Thoracic aorta endothelial cell (primary cell): ENCODE data around the genes PRR15L and HOXB2.

DNA sequence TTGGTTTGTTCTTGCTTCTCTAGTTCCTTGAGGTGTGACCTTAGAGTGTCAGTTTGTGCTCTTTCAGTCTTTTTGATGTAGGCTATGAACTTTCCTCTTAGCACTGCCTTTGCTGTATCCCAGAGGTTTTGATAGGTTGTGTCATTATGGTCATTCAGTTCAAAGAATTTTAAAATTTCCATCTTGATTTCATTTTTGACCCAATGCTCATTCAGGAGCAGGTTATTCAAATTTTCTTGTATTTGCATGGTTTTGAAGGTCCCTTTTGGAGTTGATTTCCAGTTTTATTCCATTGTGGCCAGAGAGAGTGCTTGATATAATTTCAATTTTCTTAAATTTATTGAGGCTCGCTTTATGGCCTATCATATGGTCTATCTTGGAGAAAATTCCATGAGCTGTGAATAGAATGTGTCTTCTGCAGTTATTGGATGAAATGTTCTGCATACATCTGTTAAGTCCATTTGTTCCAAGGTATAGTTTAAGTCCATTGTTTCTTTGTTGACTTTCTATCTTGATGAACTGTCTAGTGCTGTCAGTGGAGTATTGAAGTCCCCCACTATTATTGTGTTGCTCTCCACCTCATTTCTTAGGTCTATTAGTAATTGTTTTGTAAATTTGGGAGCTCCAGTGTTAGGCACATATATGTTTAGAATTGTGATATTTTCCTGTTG is 94.0 kb upstream of the NPEPPS start:
- CAGE, long polyA plus RNA, result no peak

DNA sequence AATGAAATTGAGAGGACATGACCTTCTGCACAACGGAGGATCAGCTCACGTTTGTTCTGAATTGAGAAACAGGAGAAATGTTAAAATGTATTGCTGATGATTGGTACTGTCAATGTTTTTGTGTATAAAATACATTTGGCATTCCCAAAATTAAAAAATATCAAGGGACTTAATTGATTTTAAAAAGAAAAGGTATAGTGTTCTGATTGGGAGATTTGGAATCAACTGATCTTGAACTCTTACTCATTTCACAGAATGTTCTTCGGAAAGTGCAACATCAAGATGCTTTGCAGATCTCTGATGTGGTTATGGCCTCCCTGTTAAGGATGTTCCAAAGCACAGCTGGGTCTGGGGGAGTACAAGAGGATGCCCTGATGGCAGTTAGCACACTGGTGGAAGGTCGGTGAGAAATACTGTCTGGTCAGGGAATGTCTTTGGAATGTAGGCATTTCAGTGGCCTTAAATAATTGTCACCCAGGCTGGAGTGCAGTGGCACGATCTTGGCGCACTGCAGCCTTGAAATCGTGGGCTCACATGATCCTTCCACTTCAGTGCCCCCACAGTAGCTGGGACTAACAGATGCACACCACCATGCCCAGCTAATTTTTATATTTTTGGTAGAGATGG is 19.5 kb upstream of the TBKBP1 start:
- CAGE, long polyA plus RNA, result no peak

GRCh38 chr17:47830019-47830933 is 1.1 kb downstream of the MRPL10 start:
- CAGE, long polyA plus RNA, result no peak

DNA sequence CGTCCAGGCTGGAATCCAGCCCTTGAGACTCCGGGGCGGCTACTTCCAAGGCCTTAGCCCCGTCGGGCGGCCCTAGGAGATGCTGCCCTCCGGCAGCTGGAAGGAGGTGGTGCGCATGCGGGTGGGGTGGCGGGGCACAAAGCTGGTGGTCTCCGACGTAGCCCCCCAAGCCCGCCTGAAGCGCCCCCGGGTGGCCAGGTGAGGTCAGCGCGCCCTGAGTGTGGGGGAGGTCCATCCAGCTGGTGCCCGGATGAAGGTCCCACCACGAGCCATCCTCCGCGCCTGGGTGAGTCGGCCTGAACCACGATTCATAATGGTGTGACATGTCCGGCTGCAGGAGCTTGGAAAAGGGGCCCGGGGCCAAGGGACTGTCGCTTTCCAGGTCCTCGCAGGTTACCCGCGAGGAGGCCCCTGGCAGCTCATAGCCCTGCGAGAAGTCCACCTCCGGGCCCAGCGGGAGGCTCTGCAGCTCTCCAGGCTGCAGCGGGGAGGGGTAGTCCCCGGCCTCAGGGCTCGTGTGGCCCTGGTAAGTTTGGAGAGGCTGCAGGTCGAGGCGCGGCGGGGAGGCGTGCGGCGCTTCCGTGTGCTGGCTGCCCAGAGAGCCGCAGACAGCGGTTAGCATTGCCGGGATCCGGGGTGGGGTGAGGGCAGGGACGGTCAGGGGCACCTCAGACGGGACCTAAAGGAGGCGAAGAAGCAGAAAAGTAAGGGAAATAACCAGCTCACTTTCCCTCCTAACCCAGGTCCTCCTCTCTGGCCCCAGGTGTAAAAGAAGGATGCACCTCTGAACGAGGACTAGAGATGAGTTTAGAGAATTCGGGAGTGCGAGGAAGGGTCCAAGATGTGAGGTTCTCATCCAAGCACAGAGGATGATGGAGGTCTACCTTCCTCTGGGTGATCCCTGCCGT is 2.9 kb downstream of the SP6 start:
- CAGE, long polyA plus RNA, result no peak

DNA sequence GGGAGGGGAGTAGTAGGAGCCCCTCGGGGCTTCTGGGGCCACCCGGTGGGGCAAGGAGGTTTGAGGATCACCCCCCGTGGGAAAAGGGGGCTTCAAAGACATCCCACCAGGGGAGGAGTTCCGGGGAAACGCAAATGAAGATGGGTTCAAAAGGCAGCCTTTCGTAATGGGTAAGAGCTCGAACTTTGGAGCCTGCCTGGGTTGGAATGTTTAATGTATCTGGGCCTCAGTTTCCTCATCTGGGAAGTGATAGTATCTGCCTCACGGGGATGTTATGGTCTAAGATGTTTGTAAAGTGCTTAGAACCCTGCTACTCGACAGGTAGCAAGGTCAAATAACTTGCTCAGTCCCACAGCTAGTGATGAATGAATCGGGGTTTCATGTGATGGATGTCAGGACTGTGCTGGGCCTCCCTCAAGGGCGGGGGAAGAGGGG is 528 bp downstream of the PNPO start:
- CAGE, long polyA plus RNA, result no peak

- CAGE, long polyA plus RNA, result no peak
Measured at GRCh38 chr17:47949827-47950246, 7.8 kb downstream of the PRR15L start.

DNA sequence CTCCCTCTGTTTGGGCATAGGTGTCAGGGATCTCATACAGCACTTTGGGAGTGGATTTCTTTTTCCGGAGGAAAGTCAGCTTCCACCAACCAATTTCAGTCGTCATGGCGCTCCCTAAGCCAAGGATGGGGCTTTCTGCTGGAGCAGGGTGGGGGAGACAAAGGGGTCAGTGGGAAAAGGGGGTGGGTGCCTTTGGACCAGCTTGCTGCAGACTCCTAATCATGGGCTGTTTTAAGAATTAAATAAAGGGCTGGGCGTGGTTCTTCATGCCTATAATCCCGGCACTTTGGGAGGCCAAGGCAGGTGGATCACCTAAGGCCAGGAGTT is 4.6 kb downstream of the PRR15L start:
- CAGE, long polyA plus RNA, result no peak

DNA sequence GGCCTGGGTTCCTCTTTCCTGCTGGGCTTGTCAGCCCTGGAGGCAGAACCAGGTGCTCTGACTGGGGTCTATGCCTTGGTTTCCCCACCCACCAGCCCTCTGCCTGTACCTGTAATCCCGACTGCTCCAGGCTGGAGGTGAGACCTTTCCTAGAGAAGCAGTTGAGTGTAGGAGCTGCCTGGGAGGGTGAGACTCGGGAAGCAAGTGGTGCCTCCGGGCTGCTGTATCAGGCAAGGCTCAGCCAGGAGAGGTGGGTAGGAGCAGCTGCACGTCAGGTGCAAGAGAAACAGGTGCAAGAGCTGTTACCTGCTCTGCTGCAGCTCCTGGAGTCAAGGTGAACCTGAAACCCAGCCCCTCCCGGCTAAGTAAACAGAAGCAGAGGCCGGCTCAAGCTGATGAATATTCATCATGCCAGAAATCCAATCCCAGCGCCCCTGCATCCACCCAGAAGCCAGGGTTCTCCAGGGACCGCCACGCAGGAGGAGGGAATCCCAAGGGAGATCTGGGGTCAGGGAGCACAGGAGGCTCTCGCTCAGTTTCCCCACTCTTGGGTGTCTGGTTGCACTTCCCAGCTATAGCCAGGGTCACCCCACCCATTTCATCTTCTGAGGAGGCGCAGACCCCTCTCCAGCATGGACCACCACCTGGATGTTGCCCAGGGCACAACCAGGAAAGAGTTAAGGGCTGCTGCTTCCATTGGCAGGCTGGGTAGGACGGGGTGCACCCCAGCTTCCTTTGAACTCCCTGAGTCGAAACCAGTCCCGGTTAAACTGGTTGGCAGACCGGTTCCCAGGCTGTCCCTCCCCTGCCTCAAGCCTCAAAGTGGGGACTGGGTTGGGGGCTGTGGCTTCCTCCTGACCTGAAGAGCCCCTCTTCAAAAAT is at the start of gene PRR15L:
Gene PRR15L, minus strand, starts transcription at position 336 of the 882 bp plus-strand sequence.
- CAGE, long polyA plus RNA, result no peak

- CAGE, long polyA plus RNA, result no peak
Measured at GRCh38 chr17:47967532-47968186, 3.3 kb upstream of the CDK5RAP3 start.

GRCh38 chr17:48023668-48024893 is 13.5 kb downstream of the COPZ2 start:
- CAGE, long polyA plus RNA, result no peak

DNA sequence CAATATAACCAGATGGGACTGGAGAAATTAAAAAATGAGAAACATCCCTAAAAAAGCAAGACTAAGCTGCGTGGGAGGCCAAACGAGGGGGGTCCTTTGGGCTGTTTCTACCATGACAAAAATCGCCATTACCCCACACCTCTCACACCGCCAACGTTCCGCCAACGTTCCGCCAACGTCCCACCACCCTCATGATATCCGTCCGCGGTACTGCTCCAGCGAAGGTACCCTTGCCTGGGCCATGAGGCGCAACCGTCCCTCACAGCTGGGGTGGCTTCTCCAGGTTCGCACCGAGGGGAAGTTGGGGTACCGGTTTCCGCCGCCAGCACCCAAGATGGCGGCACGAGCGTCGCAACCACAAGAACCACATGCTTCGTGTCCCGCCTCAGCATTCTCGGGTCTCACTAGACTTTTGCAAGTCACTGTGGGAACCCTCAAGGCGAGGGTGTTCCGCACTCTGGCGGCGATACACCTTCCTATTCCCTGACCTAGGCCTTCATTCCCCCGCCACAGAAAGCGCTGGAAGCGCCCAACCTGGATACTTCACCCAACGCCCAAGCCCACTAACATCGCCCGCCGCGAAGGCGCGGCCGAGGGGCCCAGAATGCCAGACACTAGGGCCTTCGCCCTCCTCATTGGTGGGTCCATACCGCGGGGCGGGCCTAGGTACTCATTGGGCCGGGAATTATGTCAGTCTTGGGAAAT is 521 bp upstream of the NFE2L1 start:
- CAGE, long polyA plus RNA, result no peak

GRCh38 chr17:48108061-48108499 is 514 bp downstream of the SNX11 start:
- CAGE, long polyA plus RNA, result no peak

DNA sequence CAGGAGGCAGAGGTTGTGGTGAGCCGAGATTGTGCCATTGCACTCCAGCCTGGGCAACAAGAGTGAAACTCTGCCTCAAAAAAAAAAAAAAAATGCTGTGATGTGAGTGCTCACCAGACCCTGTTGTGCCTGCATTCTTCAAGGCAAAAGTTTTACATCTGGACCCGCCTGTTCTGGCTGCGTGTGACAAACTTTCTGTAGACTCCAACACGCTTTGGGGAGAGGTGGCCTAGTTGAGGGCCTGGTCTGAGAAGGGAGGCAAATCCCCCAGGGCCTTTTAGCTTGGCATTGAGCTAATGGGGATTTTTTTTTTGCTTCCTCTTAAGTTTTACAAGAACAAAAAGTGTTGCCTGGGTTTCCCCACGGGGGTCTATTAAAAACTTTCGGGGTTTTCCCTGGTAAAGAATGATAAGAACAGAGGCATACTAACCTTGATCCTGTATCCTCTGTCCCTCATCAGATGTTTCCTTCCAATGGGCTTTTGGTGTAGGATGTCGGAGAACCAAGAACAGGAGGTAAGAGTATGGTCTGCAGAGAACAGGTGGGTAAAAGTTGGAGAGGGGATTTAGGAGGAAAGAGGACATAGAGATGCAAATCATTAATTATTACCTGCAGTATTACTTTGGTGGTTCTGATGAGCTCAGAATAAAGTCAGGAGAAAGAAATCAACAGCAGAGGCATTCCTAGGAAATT is 4.2 kb downstream of the SNX11 start:
- CAGE, long polyA plus RNA, result no peak

GRCh38 chr17:48528638-48529195 is 2.1 kb downstream of the HOXB1 start:
- CAGE, long polyA plus RNA, result no peak

DNA sequence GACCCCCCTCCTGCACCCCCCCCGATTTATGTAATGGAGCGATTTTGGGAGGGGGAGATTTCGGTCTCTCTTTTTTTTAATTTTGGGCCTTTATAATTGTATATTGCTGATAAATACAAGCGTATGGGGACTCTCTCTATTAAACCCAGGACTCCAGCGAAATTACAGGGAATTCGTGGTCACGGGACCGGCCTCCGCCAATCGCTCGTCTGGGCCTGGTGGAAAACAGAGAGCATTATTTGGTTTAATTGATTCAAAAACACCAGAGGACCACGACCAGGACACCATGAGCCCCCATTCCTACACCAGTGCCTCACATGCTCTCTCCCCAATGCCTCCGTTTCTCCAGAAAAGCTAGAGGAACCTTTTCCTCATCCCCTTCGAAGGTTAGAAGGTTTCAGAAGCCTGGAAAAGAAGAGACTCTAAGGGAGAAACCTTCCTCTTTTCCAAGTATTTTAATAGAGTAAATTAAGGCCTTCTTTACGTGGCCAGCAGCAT is at the start of gene HOXB2:
Gene HOXB2, minus strand, starts transcription at position 138 of the 498 bp plus-strand sequence.
- CAGE, long polyA plus RNA, result no peak

GRCh38 chr17:48551528-48552822 is 7.1 kb upstream of the HOXB2 start:
- CAGE, long polyA plus RNA, result no peak

- CAGE, long polyA plus RNA, result no peak
Measured at GRCh38 chr17:48552823-48553554, 8.1 kb upstream of the HOXB2 start.

GRCh38 chr17:48569886-48570341 is 8.2 kb downstream of the HOXB4 start:
- CAGE, long polyA plus RNA, result no peak

- CAGE, long polyA plus RNA, result no peak
Measured at GRCh38 chr17:48570561-48571632, 7.3 kb downstream of the HOXB4 start.

DNA sequence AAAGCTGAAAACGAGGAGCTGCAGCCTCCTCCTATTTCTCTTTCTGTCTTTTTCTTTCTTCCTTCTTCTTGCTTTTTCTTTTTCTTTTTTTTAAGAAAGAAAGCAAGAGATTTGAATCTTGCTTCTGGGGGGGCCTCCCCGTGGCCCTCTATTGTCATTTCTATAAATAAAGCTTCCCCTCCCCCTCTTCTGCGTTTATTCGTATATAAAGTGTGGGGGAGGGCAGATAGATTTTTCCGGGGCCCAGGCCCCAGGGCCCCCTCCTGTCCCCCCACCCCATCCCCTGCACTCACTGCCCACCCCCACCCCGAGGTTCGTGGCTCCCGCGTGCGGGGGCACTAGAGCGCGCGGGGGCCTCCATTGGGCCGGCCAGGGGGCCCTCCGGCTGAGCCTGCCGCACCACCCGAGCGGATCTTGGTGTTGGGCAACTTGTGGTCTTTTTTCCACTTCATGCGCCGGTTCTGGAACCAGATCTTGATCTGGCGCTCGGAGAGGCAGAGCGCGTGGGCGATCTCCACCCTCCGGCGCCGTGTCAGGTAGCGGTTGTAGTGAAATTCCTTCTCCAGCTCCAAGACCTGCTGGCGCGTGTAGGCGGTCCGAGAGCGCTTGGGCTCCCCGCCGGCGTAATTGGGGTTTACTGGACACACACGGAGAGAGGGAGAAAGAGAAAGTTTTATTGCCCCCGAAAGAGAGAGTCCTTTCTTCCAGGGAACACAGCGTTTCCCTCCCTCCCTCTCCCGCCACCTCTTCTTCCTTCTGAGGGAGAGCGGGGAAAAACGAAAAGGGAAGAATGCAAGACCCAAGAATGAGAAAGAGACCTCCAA is 1.6 kb downstream of the HOXB4 start:
- CAGE, long polyA plus RNA, result no peak